Measurements from ENCODE around the genes NT5DC1 and CALHM5.

DNA sequence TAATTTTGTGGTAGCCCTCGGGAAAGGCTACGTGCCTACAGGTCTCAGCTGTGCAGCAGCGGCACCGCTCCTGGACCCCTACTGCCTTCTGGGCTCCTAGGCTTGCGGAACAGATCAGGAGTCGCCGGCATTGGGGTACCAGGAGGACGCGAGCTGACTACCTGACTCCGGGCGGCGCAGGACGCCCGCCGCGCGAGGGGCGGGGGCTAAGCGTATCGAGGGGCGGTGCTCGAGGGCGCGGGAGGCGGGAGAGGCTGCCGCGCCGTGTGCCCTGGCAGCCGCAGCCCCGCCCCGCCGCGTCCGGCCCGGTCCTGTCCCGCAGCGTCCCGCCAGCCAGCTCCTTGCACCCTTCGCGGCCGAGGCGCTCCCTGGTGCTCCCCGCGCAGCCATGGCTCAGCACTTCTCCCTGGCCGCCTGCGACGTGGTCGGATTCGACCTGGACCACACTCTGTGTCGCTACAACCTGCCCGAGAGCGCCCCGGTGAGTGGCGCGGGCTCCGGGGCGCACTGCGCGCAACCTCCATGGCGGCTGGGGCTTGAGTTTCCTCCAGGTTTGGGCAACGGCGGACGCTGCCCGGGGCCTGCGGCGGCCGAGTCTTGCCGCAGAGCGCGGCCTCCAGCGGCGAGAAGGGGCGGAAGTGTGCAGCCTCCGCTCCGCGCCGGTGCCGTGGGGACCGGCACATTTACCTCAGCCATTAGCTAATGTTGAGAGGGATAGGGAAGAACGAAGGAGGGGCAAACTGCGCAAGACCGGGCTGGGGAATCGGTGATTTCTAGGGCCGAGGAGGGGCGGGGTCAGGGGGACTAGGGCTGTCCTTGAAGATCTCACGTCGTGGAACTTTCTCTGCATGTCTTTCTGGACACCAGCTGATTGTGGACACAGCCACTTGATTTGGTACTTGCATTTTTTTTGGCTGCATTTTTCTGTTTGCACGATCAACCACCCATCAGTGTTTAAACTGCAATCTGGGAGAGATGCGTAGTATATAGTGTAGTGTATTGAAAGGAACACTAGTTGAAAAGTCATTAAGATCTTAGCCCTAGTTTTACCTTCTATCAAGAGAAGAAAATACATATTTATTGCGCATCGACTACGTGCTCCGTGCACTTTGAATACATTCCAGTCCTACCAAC, at the start of gene NT5DC1:
NT5DC1 (plus strand) TSS at position 311 of the 1,134 bp plus-strand sequence.
- RAMPAGE, long total RNA: start-site peak on the plus strand centred at position 320 of the sequence, 43 bp wide, 229 and 161 reads in 2 replicates
- RRBS: 2% methylated on average over 26 of the region's 93 CpGs

GRCh38 chr6:116156064-116156667, 30.2 kb upstream of the COL10A1 start:
- RAMPAGE, long total RNA: no peak
- RRBS: no CpG with 5 or more reads among the region's 5 CpGs

DNA sequence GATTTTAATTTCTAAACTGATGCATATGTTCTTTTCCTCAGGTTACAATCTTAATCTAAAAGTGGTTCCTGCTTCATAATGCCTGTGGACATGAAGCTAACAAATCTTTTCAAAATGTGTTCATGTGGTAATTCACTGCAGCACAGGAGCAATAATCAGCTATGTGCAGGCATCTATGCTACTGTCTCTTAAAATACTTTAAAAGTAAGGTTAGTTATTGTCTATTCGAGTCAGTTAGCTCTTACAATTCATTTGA, 852 bp upstream of the TSPYL4 start:
- RAMPAGE, long total RNA: no peak
- RRBS: no CpG with 5 or more reads among the region's 1 CpG

- RAMPAGE, long total RNA: no peak
- RRBS: no CpG with 5 or more reads among the region's 16 CpGs
These were observed 24.6 kb upstream of the CALHM6 start for GRCh38 chr6:116436251-116437211.

DNA sequence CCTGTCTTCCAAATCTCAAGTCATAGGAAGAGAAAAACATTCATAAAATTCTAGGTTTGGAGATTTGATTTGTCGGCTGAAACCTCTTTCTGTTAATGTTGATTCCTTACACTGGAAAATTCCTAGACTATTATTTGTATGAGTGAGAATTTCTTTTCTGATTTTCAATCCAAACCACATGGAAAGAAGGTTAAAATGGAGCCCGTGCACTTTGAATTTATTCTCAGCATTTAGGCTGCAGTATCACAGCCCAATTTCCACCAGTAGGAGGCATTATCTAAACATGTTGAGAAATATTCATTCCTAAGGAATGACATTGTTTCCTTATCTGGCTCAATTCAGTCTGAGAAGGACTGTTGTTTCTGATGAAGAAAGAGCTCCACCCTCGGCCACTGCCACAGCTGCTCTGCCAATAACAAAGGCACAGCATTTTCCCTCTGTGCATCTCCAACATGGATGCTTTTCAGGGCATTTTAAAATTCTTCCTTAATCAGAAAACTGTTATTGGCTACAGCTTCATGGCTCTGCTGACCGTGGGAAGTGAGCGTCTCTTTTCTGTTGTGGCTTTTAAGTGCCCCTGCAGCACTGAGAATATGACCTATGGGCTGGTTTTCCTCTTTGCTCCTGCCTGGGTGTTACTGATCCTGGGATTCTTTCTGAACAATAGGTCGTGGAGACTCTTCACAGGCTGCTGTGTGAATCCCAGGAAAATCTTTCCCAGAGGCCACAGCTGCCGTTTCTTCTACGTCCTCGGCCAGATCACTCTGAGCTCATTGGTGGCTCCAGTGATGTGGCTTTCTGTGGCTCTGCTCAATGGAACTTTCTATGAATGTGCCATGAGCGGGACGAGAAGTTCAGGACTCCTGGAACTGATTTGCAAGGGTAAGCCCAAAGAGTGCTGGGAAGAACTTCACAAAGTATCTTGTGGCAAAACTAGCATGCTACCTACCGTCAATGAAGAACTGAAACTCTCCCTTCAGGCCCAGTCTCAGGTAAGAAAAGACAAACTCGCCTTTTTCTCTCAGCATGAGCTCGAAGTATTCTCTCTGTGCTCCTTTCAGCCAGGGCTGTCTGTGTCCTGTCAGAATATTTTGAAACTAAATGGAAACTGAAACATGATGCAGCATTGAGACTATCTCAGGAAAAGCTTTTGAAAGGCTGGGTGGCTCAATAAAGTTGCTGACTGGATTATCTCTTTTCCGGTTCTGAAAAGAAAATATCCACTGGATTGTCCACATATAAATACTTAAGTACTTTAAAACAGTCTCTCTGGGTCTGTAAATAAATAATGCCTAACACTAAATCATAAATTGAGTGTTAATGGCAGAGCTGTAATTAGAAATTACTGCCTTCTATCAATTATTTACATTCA, at the start of gene CALHM5:
CALHM5 (plus strand) TSS at position 395 of the 1,372 bp plus-strand sequence.
- RAMPAGE, long total RNA: no peak
- RRBS: no CpG with 5 or more reads among the region's 15 CpGs

DNA sequence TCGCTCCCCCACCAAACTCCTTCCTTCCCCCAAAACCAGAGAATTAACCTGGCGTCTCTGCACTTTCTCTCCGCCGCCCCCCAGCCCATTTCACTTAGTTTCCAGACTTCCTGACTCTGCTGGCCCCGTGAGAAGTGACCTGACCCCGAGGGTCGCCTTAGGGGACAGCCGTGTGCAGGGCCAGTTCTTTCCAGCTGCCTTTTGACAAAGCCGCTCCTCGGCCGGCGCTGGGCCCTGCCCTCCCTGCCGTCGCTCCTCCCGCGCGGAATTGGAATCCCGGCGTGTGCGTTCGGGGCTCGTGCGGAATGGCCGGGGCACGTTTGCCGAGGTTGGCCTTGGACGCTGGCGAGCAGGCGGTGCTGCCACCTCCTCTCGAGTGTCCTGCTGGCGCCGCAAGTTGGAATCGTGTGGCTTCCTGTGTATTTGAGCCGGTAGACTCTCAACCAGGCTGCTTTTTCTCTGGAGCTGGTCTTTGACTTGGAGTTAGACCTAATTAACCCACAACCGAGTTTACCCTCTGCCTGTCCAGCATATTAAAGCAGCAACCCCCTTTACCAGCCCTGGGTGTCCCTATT, 716 bp downstream of the DCBLD1 start:
- RAMPAGE, long total RNA: no peak
- RRBS: 1% methylated on average over 14 of the region's 35 CpGs

- RAMPAGE, long total RNA: no peak
- RRBS: no CpG with 5 or more reads among the region's 8 CpGs
These were observed 58.2 kb downstream of the DCBLD1 start for GRCh38 chr6:117540616-117541104.

DNA sequence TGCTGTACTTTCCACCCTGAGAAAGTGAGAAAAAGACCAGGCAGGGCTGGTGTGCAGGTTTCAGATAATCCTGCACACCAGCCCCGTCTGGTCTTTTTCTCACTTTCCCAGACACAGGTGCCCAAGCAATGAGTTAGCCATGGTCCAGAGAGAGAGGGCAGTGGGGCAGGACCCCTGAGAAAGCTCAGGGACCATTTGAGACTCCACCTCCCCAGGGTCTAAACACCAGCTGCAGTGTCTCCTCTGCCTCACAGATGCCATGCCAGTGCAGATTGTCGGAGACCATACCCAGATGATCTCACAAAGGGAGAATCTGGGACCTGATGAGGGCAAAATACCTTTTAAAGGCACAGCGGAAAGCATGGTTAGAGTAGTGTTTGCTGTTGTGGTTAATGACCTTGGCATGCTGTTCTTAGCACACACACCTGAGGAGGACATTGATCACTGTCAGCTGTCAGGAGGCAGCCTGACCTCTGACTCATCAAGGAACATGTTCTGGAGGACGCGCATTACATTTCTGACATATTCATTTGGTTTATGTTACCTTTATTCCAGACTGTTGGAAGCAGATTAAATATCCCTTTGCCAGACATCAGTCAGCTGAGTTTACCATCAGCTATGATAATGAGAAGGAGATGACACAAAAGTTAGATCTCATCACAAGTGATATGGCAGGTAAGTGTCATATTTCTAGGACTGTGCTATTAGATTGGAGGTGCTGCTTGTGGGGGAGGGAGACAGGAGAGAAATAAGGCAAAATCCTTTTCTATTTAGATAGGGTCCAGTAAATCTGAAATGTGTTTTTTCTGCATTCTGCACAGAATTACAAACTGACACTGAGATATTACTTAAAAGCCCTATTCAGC, 57.2 kb downstream of the GOPC start:
- RAMPAGE, long total RNA: no peak
- RRBS: no CpG with 5 or more reads among the region's 5 CpGs

DNA sequence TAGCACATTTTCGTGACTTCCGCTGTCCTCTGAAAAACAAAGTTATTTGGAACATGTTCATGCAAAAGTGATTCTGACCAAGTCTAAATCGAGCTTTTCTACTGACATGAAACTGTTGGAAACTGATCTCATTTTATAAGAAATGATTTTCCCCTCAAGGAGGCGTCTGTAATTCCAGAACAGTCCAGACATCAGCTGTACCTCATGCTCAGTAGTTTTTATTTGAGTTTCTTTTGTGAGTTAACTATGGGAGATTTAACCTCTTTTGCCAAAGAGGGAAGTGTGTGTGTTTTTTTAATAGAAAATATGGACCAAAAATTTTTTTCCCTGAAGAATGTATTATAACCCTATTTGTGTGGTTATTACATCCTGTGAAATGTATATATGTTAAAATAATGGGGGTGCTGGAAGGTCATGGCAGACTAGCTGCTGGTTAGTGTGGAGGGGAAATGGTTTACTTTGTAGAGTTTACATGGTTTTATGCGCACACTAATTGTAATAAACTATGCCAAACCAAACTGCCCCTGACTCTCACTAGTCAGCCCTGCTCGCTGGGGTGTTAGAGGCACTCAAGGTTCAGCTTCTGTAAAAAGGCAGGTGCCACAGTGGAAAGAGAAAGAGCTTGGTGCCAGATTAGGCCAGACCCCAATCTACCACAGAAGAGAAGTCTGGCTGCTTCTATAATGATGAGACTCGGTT, 52.9 kb downstream of the GOPC start:
- RAMPAGE, long total RNA: no peak
- RRBS: no CpG with 5 or more reads among the region's 7 CpGs

- RAMPAGE, long total RNA: no peak
- RRBS: no CpG with 5 or more reads among the region's 3 CpGs
These were observed 8.0 kb downstream of the GOPC start for GRCh38 chr6:117594245-117594727.

DNA sequence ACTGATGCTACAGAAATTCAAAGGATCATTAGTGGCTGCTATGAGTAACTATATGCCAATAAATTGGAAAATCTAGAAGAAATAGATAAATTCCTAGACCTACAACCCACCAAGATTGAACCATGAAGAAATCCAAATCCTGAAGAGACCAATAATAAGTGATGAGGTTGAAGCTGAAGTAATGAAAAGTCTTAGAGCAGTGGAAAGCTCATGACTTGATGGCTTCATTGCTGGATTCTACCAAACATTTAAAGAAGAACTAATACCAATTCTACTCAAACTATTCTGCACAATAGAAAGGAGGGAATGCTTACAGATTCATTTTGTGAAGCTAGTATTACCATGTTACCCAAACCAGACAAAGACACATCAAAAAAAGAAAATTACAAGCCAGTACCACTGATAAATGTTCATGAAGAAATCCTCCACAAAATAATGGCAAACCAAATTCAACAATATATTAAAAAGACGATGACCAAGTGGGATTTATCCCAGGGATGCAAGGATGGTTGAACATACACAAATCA, 23.1 kb downstream of the NUS1 start:
- RAMPAGE, long total RNA: no peak
- RRBS: no CpG with 5 or more reads among the region's 1 CpG

GRCh38 chr6:117908376-117908869, 1.4 kb downstream of the SLC35F1 start:
- RAMPAGE, long total RNA: no peak
- RRBS: no CpG with 5 or more reads among the region's 28 CpGs

DNA sequence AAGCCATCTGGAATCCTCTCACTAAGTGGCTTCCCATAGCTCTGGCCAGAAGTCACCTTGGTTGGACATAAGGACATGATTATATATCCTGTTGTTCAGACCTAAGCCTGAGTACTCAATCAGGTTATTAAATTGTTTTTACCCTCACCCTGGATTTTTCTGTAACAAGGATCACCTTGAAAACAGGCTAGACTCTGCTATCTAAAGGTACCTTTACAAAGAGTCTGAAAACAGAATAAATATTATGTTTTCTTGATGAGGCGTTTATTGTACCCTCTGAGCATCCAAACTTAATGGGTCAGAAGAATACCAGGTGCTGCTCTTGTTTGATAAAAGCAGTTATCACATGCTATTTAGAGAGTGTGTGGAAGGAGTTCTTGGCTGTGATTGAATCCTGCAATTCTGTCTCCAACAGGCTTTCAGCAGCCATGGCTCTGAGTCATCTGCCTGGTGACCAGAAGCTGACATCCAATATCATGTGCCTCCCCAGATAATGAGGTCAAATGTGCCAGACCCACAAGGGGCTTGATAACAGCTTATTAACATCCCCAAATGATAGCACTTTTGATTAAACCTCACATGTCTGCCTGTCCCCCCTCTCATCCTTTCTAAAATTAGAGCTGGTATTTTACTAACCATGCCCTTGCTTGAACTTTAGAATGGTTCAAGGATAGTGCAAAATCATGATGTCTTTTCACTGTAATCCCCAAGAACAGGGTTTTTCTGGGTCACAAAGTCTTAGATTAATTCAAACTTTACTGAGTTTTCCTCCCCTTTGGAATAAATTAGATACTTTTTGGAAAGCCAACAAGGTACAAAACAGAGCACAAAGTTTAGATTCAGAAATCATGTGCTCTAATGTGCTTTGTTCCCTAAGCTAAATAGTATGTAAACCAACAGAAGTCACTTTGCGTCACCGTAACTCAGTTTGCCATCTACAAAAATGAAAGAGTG, 175.7 kb upstream of the PLN start:
- RAMPAGE, long total RNA: no peak
- RRBS: no CpG with 5 or more reads among the region's 3 CpGs

DNA sequence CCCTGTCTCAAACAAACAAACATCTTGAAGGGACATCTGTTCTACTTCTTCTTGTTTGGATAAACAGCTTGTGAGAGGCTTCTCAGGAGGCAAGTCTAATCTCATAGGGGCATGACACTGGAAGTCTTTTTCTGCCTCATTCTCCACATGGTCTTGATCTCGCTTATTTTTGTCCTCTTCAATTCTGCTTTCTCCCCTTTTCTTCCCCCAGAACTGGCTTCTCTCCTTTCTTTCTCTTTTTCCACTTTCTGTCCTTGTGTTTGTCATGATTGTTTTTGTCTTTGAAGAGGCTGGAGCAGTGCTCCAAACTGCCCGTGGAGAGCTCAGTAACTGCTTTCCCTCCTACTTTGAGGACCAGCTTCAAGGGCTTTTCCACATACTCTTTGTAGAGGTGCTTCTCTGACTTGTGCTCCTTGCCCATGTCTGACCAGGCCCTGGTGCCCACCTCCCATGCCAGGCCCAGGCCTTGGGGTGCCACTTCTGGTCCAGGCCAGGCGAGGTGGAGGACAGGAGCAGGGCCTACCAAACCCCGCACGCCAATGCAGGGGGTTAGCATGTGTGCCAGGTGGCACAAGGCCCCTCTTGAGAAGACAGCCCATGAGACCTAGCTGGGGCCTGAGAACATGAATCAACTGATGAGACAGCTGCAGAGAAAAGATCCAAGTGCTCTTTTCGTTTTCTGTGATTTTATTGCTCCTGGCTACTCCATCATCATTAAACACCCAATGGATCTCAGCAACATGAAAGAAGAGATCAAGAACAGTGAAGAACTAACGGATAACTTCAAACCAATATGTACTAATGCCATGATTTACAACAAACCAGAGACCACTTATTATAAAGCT, 47.1 kb upstream of the PLN start:
- RAMPAGE, long total RNA: no peak
- RRBS: no CpG with 5 or more reads among the region's 7 CpGs

- RAMPAGE, long total RNA: no peak
- RRBS: no CpG with 5 or more reads among the region's 1 CpG
These were observed 3.6 kb downstream of the PLN start for GRCh38 chr6:118551503-118552292.

- RAMPAGE, long total RNA: no peak
These were observed 4.7 kb downstream of the PLN start for GRCh38 chr6:118552803-118553122.

- RAMPAGE, long total RNA: no peak
- RRBS: no CpG with 5 or more reads among the region's 4 CpGs
These were observed 72.8 kb upstream of the CEP85L start for GRCh38 chr6:118724032-118724692.

DNA sequence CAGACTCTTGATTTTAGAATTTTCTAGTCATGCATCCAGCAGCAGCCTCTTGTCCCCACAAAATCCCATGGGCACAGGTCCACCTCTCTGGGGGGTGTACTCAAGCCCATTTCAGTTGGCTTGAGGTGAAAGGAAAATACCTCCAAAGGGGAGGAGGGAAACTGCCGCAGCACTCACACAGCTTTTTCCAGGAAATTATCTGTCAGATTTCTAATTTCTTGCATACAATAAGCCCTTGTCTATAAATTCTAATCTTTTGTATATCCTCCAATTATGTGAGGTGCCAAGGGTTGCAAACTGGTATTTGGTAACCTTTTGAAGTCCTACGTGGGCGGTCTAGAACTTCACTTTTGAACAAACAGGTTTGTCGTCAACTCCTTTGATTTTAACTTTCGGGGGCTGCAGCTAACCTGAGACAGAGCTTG, 104.7 kb upstream of the CEP85L start:
- RAMPAGE, long total RNA: no peak
- RRBS: no CpG with 5 or more reads among the region's 5 CpGs

DNA sequence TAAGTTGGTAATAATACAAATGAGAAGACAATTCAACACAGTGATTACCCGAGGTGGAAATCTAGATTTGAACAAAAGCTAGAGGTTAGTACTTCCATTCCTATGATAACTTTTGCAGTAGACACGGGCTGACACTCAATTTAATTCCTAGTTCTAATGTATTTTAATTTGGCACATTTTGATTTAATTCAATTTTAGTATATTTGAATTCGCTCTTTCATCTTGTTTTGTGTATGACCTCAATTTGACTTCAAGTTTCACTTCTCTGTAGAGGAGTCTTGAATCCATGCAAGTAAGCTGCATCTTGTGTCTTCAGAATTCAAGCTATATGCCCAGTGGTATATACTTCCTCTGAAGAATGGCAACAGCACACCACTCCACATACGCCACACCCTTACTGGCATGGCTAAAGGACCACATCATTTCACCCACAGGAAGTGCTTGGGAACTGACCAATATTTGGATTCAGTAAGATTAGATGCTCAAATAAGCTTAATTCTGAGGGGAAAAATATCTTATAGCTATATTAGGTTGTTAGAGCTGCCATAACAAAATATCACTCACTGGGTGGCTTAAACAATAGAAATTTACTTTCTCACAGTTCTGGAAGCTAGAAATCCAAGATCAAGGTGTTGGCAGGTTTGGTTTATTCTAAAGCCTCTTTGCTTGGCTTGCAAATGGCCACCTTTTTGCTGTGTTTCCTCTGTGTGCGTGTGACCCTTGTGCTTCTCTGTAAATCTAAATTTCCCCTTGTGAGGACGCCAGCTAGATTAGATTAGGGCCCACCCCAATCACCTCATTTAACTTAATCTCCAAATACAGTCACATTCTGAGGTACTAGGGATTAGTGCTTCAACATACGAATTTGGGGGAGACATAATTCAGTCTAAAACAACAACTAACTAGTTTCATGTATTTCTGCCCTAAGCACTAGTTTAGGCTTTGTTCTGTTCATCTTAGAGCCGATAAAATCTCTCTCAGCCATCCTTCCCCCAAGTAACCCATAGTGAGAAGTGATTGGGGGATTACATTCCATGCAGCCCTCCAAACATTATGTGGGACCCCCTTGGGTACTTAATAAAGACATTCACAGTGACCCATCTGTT, 2.7 kb upstream of the ASF1A start:
- RAMPAGE, long total RNA: no peak
- RRBS: no CpG with 5 or more reads among the region's 8 CpGs

GRCh38 chr6:118894451-118894837, 492 bp downstream of the ASF1A start:
- RAMPAGE, long total RNA: no peak
- RRBS: 1% methylated on average over 6 of the region's 45 CpGs